Measurements from ENCODE around the genes NFE2L1, HOXB2 and HOXB8.

- PRO-cap: no peak
- RAMPAGE, long total RNA: no peak
These were observed 17.0 kb upstream of the TBKBP1 start for GRCh38 chr17:47676833-47677421.

GRCh38 chr17:47677643-47678673 is 16.0 kb upstream of the TBKBP1 start:
- PRO-cap: no peak
- RAMPAGE, long total RNA: no peak

GRCh38 chr17:47685393-47685829 is 8.6 kb upstream of the TBKBP1 start:
- PRO-cap: no peak
- RAMPAGE, long total RNA: no peak

DNA sequence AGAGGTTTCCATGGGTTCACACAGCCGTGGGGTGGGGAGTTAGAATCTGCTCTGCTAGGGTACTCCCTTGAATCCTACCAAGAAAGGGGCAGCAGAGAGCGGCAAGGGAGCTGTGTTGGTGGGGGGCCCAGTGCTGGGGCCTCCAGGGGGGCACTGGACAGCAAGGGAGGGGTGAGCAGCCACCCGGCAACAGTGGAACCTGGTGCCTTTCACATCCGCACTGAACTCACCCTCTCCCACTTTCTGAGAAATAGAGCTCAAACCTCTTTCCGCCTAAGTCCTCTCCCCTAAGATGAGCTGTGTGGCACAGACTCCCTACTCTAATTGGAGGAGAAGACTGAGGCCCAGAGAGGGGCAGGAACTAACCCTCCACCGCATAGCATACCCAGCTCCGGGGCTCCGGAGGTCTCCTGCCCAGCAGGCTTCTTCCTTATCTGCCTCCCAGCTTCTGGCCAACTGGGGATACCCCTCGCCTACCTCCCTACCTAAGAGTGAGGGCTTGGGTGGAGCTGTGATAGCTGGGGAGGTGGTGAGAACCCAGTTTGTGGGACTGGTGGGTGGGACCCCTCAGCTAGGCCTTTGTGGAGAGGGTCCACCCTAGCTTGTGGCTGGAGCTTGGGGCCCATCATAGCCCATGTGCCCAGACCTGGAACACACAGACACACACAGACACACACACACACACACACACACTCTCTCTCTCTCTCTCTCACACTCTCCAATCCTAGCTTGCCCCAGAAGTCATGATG is 6.9 kb downstream of the TBKBP1 start:
- PRO-cap: no peak
- RAMPAGE, long total RNA: no peak

- PRO-cap: no peak
- RAMPAGE, long total RNA: no peak
These were observed 12.7 kb upstream of the SP2 start for GRCh38 chr17:47883135-47883919.

GRCh38 chr17:47945029-47946066 is 4.0 kb downstream of the PNPO start:
- PRO-cap: no peak
- RAMPAGE, long total RNA: no peak

DNA sequence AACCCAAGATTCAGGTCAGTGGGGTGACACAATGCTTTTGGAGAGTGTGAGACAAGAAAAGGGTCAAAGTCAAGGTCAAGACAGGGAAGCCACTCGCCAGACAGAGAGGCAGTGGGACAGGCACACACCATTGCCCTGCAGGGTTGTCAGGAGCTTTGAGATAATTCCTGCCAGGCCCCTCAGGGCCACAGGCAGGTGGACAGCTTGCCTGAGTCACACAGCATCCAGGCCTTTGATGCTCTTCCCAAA is 4.0 kb downstream of the PRR15L start:
- PRO-cap: no peak
- RAMPAGE, long total RNA: no peak

GRCh38 chr17:47995078-47995824 is 24.3 kb downstream of the CDK5RAP3 start:
- PRO-cap: no peak
- RAMPAGE, long total RNA: no peak

DNA sequence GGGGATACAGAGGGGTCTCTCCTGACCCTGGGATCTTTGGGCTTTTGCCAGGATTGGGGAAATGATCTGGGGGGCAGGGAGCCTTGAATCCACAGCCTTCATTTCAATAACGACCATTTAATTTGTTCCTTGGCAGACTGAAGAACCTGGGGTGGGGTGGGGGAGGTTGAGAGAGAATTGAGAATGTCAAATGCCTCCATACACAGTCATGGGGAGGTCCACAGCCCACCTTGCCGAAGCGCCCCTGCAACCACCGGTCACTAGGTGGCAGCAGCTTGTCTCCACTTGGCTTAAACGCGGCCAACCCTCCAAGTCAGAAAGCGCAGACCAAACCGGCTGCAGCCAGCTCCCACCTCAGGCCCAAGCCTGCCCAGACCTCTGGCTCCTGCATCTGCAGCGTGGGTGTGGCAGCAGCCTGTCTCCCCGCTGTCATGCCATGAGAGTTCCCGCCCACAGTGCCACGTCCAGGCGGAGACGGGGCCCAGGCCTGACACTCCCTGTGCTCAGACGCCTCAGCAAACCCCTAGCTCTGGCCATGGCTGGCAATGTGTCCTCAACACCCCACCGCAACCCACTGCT is 11.2 kb downstream of the COPZ2 start:
- PRO-cap: no peak
- RAMPAGE, long total RNA: no peak

- PRO-cap: bidirectional peak, plus-strand start at chr17:48048333, minus-strand start at chr17:48048050
- RAMPAGE, long total RNA: start-site peak on the plus strand at chr17:48048341-48048384, 158 and 182 reads in 2 replicates
These were observed at the start of gene NFE2L1 for GRCh38 chr17:48048191-48048448. NFE2L1 (plus strand) TSS chr17:48048359.

DNA sequence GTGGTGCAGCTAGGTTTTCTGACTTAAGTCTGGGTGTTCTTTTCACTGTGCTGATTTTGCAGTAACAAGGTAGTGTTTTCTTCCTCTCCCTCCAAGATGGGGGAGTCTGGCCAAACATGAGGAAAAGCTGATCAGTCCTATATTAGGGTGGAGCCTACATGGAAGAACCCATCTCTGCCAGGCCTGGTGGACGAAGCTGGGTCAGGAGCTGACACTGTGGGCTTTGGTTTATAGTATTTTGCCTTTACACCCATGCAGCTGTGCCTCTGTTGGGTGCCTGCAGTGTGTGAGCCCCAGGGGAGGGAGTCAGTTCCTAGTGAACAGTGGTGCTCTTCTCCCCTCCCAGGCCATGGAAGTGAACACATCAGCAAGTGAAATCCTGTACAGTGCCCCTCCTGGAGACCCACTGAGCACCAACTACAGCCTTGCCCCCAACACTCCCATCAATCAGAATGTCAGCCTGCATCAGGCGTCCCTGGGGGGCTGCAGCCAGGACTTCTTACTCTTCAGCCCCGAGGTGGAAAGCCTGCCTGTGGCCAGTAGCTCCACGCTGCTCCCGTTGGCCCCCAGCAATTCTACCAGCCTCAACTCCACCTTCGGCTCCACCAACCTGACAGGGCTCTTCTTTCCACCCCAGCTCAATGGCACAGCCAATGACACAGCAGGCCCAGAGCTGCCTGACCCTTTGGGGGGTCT is 9.9 kb downstream of the NFE2L1 start:
- PRO-cap: no peak
- RAMPAGE, long total RNA: no peak

GRCh38 chr17:48542938-48543190 is 2.0 kb downstream of the HOXB2 start:
- PRO-cap: no peak
- RAMPAGE, long total RNA: no peak

DNA sequence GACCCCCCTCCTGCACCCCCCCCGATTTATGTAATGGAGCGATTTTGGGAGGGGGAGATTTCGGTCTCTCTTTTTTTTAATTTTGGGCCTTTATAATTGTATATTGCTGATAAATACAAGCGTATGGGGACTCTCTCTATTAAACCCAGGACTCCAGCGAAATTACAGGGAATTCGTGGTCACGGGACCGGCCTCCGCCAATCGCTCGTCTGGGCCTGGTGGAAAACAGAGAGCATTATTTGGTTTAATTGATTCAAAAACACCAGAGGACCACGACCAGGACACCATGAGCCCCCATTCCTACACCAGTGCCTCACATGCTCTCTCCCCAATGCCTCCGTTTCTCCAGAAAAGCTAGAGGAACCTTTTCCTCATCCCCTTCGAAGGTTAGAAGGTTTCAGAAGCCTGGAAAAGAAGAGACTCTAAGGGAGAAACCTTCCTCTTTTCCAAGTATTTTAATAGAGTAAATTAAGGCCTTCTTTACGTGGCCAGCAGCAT is at the start of gene HOXB2:
Gene HOXB2, minus strand, starts transcription at position 138 of the 498 bp plus-strand sequence.
- PRO-cap: no peak
- RAMPAGE, long total RNA: no peak

- PRO-cap: no peak
- RAMPAGE, long total RNA: no peak
These were observed 10.6 kb upstream of the HOXB2 start for GRCh38 chr17:48555190-48556134.

- PRO-cap: no peak
- RAMPAGE, long total RNA: no peak
These were observed 13.1 kb upstream of the HOXB2 start for GRCh38 chr17:48558054-48558455.

- PRO-cap: no peak
- RAMPAGE, long total RNA: no peak
These were observed 7.3 kb downstream of the HOXB4 start for GRCh38 chr17:48570561-48571632.

- PRO-cap: no peak
- RAMPAGE, long total RNA: no peak
These were observed 2.4 kb downstream of the HOXB4 start for GRCh38 chr17:48575502-48576383.

DNA sequence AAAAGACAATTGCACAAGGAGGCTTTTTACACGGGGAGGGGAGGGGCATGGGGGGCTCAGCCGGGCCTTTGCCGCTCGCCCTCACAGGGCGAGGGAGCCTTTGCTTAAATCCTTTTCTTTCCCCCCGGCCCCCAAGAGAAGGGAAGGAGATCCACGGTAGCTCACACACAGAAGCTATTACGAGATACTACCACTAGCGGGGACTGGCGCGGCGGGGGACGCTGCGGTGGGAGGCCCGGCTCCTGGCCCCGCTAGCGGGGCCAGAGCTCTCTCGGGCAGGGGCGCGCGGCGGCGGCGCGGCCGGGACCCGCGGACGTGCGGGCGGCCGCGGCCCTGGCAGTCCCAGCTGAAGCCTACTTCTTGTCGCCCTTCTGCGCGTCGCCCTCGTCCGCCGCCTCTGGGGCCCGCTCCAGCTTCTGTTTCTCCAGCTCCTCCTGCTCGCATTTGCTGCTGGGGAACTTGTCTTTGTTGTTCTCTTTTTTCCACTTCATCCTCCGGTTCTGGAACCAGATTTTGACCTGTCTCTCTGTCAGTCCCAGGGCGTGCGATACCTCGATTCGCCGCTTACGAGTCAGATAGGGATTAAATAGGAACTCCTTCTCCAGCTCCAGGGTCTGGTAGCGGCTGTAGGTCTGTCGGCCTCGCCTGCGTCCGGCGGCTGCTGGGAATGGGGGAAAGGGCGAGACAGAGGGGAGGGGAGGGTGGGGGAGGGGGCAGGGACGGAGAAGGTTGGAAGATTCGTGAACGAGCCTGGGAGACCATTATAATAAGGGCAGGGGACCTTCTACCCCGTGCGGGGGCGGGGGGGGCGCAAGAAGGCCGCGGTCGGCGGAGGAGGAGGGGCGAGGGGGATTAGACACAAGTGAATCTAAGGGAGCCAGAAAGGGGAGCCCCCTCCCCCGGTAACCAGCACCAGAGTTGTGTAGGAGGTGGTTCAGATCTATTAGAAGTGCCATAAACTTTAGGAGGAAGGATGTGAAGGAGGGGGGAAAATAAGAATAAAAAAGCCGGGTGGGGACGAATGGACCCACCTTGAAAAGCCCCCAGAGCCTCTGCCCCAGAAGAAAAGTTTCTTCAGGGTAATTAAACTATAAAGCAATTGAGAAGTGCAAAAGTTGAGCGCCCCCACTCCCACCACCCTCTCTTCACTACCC is 1.9 kb downstream of the HOXB8 start:
- PRO-cap: no peak
- RAMPAGE, long total RNA: no peak

DNA sequence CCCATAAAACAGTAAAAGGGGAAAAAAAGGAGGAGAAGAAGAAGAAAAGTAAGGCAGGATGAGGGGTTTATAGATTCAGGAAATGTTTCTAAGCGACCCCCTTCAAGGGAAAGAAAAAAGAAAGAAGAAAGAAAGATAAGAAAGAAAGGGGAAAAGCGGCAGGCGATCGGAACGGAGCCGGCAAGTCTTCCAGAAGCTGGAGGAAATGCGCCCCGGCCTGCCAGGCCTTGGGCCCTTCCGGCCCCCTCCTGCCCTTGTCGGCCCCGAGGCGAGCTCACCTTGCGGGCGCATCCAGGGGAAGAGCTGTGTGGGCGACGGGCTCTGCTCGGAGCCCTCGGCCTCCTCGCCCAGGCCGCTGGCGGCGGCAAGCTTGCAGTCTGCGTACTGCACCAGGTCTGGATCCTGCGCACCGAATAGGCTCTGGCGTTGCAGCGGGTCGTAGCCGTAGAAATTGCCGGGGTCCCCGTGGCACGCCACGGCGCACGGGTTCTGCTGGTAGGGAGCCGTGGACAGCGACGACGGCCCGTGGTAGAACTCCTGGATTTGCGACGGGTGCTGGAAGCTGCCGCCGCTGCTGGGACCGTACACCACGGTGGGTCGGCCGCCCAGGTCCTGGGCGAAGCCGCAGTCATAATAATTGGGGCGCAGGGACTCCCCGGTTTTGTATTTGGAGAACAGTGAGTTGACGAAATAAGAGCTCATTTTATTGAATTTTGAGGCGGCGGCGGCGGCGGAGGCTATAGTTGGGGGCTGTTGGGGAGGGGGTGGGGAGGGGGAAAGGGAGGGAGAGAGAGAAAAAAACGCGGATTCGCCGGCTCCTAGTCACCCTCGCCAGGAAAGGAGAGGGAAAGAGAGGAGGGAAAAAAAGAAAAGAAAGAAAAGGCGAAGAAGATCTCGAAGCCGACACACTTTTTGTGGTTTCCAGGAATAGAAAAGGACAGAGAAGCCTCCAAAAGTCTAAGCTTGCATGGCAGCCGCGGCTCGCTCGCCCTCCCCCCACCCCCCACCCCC is 784 bp downstream of the HOXB8 start:
- PRO-cap: no peak
- RAMPAGE, long total RNA: no peak

GRCh38 chr17:48615014-48615369 is at the start of gene HOXB8:
HOXB8 (minus strand) TSS chr17:48615292.
- PRO-cap: no peak
- RAMPAGE, long total RNA: no peak